Spleen (tissue), 7 donors: ENCODE results near the genes HEPACAM2, CASD1 and ASB4.

DNA sequence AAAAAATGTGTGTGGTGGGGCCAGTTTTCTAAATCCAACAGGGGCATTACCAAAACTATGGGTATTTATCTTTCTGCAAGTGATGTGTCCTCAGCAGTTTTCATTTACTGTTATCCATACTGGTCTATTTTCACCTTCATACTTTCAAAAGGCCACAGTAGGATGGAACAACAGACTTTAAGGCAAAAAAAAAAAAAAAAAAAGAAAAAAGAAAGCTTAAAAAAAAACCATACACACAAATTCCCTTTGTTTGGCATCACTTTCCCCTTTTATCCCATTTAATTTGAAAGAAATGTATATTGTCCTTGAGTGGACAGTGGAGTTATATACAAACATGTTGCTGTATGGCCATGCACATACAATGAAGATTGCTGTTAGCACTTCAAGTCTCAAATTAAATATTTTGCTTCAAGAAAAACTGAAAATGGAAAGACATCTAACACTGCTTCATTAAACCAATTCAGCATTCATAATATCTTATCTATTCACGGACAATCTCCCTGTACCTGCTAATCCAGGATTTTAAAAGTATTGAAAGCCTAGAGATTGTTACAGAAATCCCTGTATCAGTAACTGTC lies 76.8 kb downstream of the CDK6 start:
- PRO-cap, 4 experiments, result no peak in any of the 4 experiments
- RAMPAGE, long total RNA, 4 experiments, result no peak in any of the 4 experiments

GRCh38 chr7:92904174-92904931 lies 68.0 kb upstream of the CDK6 start:
- PRO-cap, 4 experiments, result no peak in any of the 4 experiments
- RAMPAGE, long total RNA, 4 experiments, result no peak in any of the 4 experiments

DNA sequence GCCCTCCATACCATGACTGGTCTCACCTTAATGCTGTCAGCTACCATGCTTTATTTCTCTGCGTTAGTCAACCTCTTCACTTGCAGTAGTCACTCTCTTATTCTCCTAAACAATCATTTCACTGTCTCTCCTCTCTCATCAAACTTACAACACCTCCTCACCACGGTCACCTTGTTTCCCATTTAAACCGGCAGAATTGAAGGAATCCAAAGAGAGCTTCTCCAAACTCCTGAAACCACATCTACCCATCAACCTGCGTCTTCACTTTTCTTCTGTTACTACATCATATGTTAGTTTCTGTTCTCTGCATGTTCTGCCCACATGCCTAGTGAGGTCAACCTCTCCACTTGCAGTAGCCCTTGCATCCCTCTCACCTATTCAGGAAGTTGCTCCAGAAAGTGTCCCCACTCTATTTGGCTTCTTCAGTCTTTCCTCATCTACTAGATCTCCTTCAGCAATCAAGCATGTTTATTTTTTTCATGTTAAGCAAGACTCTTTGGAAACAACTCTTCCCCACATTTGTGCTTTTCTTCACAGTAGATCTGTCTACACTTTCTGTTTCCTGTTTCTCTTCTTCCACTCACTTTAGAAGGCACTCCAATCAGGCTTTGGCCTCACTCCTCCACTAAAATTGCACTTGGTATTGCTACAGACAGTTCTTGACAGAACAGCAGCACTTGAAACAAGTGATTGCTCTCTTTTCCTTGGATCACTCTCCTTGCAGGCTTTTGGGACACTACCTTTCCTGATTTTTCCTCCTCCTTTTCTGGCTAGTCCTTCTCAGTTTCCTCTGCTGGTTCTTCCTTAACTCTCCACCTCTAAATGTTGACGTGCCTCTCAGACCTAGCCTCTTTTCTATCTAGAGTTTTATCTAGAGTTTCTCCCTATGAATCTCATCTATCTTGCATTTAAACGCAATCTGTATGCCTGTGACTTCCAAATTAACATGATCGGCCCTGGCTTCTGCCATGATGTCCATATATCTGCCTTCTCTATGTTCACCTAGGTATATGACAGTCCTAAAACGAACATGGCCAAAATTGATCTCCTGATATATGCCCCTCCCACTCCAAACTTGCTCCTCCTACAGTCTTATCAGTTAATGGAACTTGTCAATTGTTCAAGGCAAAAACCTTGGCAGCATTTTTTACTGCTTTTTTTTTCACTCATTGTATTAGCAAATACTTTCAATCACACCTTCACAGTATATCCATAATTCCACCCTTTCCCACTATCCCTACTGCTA lies 7.3 kb downstream of the SAMD9L start:
- PRO-cap, 4 experiments, result no peak in any of the 4 experiments
- RAMPAGE, long total RNA, 4 experiments, result no peak in any of the 4 experiments

DNA sequence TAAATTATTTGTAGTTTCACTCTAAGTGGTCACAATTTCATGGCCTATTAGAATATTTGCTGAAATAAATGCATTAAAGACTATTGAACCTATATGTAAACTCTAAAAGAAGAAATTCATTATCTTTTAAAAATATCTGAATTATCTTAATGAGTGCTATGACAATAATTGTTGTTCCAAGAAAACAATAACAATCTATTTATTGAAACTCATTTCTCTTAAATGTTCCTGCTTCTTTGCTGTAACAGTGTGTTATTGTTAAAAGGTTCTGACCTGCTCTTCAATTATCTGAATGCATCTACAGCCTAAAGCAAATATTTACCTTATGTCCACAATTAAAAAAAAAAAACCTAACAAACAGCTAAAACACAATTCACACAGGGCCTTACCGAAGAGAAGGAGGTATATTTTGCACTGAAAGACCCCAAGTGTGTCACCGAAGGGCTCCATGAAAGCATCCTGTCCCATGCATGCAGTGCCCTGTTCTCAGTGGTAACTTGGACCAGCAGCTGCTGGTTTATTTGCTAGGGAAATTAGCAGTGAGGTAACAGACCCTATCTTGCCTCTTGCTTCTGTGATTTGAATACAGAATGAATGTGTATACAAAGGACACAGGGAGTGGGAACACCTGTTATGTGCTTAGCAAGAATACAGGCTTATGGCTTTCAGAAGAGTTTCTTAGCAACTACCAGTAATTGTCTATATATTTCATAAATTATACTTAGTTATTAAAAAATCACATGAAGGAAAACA lies at the start of gene HEPACAM2:
HEPACAM2 (minus strand) TSS at position 491 of the 753 bp plus-strand sequence.
- PRO-cap, 4 experiments, result no peak in any of the 4 experiments
- RAMPAGE, long total RNA, 4 experiments, result no peak in any of the 4 experiments

DNA sequence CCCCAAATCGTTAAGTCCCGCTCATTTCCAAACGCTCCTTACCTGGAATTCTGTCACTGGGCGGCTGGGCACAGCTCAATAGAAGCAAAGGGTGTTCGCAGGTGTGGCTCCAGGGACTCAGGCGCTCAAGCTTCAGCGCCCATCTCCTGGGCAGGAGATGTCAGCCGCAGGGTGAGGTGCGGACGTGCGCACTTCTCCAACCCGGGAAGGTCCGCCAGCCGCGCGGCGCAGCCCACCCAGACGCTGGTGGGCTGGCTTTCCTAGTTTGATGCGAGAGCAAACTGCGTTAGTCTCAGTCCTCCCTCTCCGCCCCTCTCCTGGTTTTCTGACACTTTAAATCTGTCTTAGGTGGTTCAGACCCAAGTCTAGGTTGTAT lies 289 bp downstream of the CALCR start:
- PRO-cap, 4 experiments, result no peak in any of the 4 experiments
- RAMPAGE, long total RNA, 4 experiments, result no peak in any of the 4 experiments

DNA sequence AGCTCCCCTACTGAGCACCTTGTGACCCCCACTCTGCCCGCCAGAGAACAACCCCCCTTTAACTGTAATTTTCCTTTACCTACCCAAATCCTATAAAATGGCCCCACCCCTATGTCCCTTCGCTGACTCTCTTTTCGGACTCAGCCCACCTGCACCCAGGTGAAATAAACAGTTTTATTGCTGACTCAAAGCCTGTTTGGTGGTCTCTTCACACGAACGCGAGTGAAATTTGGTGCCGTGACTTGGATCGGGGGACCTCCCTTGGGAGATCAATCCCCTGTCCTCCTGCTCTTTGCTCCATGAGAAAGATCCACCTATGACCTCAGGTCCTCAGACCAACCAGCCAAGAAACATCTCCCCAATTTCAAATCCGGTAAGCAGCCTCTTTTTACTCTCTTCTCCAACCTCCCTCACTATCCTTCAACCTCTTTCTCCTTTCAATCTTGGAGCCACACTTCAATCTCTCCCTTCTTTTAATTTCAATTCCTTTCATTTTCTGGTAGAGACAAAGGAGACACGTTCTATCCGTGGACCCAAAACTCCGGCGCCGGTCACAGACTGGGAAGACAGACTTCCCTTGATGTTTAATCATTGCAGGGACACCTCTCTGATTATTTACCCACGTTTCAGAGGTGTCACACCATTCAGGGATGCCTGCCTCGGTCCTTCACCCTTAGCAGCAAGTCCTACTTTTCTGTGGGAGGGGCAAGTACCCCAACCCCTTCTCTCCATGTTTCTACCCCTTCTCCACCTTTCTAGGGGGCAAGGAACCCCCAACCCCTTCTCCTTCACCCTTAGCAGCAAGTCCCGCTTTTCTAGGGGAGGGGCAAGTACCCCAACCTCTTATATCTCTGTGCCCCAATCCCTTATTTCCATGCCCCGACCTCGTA lies 65.8 kb upstream of the CALCR start:
- PRO-cap, 4 experiments, result no peak in any of the 4 experiments
- RAMPAGE, long total RNA, 4 experiments, result no peak in any of the 4 experiments

DNA sequence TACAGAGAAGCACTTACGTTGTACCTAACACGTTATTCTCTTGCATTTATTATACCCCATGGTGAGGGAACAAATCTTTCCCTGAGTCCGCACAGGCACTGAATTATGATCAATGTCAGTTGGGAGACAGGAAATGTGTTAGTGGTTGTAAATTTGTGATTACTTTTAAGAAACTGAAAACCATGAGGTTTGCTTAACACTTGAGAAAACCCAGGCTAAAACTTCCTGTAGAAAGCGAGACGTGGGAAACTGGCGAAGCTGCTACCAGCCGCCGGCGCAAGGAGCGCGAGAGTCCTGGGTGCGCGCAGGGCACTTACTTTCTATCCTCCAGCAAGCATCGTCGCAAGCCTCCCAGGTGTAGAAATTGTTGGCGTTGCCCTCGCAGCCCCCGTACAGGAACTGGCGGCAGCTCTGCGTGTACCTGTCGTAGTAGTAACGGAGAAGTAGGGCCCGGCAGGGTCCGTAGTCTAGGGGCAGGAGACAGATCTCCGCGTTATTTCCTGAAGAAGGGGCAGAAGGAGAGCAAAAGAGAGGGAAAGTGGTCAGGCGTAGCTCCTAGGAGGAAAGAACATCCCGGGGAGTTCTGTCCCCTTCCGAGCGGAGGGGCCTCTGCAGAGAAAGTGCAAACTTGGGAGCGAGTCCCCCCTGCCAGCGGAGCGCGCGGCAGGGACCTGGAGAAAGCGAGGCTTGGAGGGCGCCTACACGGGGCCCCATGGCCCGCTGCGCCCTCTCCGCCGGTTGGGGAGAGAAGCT lies 557 bp downstream of the TFPI2 start:
- PRO-cap, 4 experiments, result no peak in any of the 4 experiments
- RAMPAGE, long total RNA, 4 experiments, result no peak in any of the 4 experiments

GRCh38 chr7:94087628-94088088 lies 83.5 kb upstream of the BET1 start:
- PRO-cap, 4 experiments, result peak in 1 of 4 experiments; most common minus-strand start chr7:94087837 (in 1)
- RAMPAGE, long total RNA, 4 experiments, result no peak in any of the 4 experiments

GRCh38 chr7:94295673-94296320 lies 98.9 kb upstream of the COL1A2 start:
- PRO-cap, 4 experiments, result no peak in any of the 4 experiments
- RAMPAGE, long total RNA, 4 experiments, result no peak in any of the 4 experiments

- PRO-cap, 4 experiments, result no peak in any of the 4 experiments
- RAMPAGE, long total RNA, 4 experiments, result no peak in any of the 4 experiments
These were observed 97.4 kb upstream of the COL1A2 start for GRCh38 chr7:94297131-94297954.

DNA sequence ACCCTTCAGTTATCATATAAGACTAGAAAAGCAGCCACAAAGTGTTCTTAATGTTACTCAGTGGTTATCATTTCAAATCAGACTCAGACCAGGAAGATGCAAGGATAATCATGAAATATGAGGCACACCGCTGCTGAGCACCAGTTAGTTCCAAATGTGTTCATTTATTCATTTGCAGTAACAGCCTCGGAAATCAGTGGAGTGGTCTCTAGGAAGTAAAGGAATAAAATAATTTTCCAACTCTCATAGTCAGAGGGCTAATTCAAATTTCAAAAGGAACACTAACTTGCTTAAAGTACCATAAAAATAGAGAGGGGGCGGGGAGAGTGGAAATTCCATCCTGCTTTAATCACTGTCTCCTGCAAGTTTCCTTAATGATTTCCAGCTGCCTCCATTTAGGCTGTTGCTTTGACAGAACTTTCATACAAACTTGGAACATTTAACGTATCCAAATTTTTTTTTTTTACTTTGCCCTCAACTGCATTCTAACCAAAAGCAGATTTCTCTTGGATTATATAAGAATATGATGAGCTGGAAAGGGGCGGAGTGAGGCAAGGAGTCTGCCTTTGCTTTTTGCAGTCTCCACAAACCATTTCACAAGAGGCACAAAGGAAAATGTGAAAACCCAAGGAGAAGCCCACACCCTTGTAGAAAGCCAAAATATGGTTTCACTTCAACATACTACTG lies 46.7 kb upstream of the COL1A2 start:
- PRO-cap, 4 experiments, result no peak in any of the 4 experiments
- RAMPAGE, long total RNA, 4 experiments, result no peak in any of the 4 experiments

DNA sequence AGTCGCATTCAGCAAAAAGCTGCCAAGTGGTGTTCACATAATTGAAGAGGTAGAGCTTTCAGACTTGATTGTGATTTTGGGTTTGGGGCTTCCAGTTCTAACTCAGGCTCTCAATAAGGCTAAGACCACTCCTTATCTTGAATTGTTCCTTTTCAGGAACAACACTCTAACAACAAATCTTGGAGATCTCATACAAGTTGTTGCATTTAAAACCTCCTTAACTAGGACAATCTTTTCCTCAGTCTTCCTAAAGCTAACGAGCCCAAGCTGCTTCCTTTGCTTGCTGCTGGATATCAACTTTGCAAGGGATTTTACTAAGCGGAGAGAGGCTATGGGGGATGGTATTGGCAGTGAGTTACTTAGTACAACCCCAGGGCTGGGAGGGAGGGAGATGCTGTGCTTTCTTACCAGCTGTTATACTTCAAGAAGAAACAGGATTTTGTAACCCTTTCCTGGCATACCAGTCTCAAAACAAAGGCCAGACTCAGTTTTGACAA lies 19.6 kb upstream of the COL1A2 start:
- PRO-cap, 4 experiments, result peak in 1 of 4 experiments; most common minus-strand start position 301 of the sequence (in 1)
- RAMPAGE, long total RNA, 4 experiments, result no peak in any of the 4 experiments

GRCh38 chr7:94509181-94509949 lies at the start of gene CASD1:
Gene CASD1, plus strand, starts transcription at chr7:94509809.
- PRO-cap, 4 experiments, result peak in 4 of 4 experiments; most common plus-strand start chr7:94509507 (in 1); most common minus-strand start chr7:94509678 (in 3)
- RAMPAGE, long total RNA, 4 experiments, result no peak in any of the 4 experiments

DNA sequence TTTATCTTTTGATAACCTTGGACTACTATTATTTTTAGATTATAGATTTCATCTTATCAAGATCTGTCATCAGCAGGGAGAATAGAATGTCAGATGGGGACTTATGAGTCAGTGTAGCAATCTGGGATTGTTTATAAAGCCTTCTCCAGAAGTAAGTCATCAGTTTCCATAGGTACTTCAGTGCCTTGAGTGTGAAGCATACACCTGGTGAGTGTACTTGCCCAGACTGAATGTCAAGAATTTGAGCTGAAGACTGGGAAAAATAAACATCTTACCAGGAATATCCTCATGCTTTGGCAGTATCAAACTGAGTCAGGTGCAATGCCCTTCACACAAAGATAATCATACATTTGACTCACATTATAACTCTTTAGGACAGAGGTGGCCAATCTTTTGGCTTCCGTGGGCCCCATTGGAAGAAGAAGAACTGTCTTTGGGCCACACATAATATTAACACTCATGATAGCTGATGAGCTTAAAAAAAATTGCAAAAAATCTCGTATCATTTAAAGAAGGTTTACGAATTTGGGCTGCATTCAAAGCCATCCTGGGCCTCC lies 2.2 kb downstream of the CASD1 start:
- PRO-cap, 4 experiments, result no peak in any of the 4 experiments
- RAMPAGE, long total RNA, 4 experiments, result no peak in any of the 4 experiments

GRCh38 chr7:95317397-95318354 lies 6.7 kb downstream of the PON1 start:
- PRO-cap, 4 experiments, result no peak in any of the 4 experiments
- RAMPAGE, long total RNA, 4 experiments, result no peak in any of the 4 experiments

DNA sequence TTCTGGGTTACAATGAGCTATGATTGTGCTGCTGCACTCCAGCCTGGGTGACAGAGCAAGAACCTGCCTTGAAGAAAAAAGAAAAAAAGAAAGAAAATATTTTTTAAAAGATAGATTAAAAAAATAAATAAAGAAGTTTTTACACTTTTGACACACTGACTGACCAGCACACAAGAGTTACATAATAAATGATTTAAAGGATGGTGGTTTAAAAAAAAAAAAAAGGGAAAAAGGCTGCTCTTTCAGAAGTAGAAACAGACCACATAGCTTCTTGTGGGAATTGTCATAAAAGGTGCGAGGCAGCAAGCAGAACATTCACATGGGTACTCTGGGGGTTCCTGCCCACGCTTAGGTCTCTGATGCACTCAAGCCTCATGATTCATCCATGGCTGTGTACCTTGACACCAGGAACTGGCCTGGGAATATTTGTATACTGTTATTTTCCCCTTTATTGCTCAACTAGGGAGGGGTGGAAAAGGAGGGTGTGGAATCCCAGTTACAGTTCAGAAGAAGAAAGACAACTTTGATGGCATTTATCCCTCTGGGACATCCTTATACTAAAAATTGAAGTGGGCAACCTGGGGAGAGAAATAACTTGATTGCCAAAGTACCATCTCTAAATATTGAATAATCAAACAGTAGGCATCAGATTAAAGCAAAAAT lies 4.0 kb downstream of the PON2 start:
- PRO-cap, 4 experiments, result no peak in any of the 4 experiments
- RAMPAGE, long total RNA, 4 experiments, result no peak in any of the 4 experiments

- PRO-cap, 4 experiments, result no peak in any of the 4 experiments
- RAMPAGE, long total RNA, 4 experiments, result no peak in any of the 4 experiments
These were observed 7.4 kb upstream of the ASB4 start for GRCh38 chr7:95478162-95479021.

DNA sequence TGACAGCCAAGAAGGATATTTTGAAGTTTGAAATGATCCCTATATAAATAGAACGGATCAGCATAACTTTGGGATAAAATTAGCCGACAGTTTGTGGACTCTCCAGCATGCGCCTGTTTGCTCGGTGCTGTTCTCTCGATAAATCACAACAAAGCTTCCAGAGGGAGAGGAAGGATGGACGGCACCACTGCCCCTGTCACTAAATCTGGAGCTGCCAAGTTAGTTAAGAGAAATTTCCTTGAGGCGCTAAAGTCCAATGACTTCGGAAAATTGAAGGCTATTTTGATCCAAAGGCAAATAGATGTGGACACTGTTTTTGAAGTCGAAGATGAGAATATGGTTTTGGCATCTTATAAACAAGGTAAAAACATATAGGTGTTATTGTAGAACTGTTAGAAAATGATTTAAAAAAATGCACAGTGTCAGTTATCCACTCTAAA lies at the start of gene ASB4:
ASB4 (plus strand) TSS at position 146 of the 440 bp plus-strand sequence.
- PRO-cap, 4 experiments, result no peak in any of the 4 experiments
- RAMPAGE, long total RNA, 4 experiments, result no peak in any of the 4 experiments

- PRO-cap, 4 experiments, result peak in 2 of 4 experiments; most common plus-strand start chr7:95550440 (in 1); most common minus-strand start chr7:95550193 (in 1)
- RAMPAGE, long total RNA, 4 experiments, result start-site peak on the plus strand in 1 of 4 experiments, at chr7:95550416-95550422 at its widest, 16 reads per replicate; start-site peak on the minus strand in 1 of 4 experiments, at chr7:95550246-95550312 at its widest, 9 reads per replicate
These were observed 46.4 kb downstream of the PDK4 start for GRCh38 chr7:95549602-95550612.

- PRO-cap, 4 experiments, result no peak in any of the 4 experiments
- RAMPAGE, long total RNA, 4 experiments, result no peak in any of the 4 experiments
These were observed 2.6 kb upstream of the PDK4 start for GRCh38 chr7:95598940-95599228.